Hematopoietic multipotent progenitor cell (in vitro differentiated cells): ENCODE data around the genes PVALB, C1QTNF6 and NOL12.

DNA sequence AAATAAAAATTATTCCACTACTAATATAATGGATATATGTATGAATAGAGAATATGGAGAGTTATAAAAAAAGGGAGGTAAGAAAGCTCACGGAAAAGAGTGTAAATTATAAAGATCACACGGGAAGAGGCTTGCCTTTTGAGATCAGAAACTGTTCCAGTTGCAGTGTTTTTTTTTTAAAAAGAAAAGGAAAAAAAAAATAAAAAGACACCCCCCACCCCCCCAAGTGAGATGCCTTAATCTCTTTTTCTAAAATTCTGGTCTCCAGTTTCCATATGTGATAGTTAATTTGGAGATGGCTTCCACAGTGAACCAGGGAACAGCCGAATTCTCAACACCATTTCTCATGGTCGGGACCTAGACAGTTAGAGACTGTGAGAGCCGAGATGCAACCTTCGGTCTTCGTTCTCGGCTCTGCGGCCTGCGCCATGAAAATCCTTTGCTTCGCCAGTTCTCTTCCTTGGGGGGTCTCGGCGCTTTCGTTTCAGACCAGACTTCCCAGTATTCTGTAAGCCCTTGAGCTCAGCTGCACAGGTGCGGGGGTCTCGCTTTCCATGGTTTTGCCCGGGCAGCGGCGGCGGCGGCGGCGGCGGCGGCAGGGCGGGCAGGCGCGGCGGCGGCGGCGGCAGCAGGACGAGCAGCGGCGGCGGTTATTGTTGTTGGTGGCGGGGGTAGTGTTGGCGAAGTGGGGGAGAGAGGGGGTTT is 732 bp downstream of the CACNG2 start:
- CAGE, long polyA plus RNA: no peak

- CAGE, long polyA plus RNA: no peak
Observed at GRCh38 chr22:36816627-36817353, at the start of gene PVALB. Gene PVALB, minus strand, starts transcription at chr22:36817035.

GRCh38 chr22:36923446-36924062 is 10.1 kb downstream of the CSF2RB start:
- CAGE, long polyA plus RNA: no peak

DNA sequence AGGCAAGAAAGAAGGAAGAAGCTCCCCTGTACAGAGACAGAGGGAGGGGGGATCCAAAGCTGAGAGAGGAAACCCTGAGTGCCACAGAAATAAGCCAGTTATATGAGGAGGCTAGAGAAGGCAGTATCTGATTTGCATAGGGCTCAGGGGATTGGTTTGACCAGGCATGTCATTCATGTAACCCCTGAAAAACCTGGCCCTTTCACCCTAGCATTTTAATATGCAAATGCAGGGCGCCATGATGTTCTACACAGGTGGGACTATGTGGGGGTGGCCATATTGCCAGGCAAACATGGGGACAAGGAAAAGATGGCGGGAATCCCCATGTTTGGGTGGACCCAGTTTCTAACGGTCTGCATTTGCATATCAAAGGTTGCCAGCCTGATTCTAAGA is 27.2 kb downstream of the CSF2RB start:
- CAGE, long polyA plus RNA: no peak

DNA sequence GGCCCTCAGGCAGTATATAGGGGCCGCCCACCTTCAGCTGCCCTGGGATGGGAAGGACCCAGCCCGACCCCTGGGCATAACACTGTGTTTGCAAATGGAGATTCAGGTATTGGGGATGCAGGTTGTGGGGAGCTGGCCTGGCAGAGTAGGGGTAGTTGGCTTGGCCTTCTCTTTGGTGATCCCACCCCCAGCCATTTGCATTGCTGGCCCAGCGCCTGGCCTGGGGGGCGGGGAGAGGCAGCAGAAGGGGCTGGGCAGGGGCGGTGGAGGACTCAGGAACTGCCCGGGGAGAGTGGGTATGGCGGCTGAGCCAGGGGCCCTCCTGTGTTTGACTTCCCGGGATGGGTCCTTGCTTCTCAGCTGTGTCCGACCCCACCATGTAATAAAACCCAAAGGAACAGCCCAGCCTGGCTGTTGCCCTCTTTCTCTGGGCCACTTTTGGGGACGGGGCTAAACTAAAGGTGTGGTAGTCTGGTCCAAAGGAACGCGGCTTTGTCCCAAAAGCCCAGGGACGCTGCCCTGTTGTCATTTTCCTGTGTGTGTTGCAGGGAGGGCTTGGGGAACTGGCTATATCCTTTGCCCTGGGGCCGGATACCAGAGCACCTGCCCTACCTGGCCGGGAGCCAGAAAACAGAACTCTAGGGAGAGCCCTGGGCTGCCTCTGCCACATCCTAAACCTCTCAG is 11.6 kb downstream of the KCTD17 start:
- CAGE, long polyA plus RNA: no peak

- CAGE, long polyA plus RNA: no peak
Observed at GRCh38 chr22:37107736-37108308, 1.7 kb downstream of the TMPRSS6 start.

GRCh38 chr22:37147846-37148876 is 1.6 kb downstream of the IL2RB start:
- CAGE, long polyA plus RNA: no peak

- CAGE, long polyA plus RNA: no peak
Observed at GRCh38 chr22:37187821-37188835, at the start of gene C1QTNF6. Gene C1QTNF6, minus strand, starts transcription at chr22:37188247.

DNA sequence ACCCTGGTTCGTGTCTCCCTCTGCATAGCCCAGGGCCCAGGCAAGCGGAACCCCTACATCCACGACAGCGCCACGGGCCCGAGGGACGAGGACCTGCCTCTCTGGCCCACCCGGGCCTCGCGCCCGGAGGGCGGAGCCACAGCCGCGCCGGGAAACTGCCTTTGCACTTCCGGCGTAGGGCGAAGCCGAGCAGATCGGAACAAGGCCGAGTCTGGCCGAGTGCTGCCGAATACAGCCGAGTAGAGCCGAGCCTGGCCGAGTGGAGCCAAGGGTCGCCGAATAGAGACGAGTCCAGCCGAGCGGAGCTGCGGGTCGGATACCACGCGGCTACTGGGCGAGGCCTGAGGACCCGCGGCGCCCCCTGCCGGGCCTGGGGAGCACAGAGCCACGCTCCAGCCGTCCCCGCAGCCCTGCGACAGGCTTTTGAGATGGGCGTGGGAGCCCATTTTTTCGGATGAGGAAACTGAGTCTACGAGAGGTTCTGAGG is 11.3 kb upstream of the C1QTNF6 start:
- CAGE, long polyA plus RNA: no peak

DNA sequence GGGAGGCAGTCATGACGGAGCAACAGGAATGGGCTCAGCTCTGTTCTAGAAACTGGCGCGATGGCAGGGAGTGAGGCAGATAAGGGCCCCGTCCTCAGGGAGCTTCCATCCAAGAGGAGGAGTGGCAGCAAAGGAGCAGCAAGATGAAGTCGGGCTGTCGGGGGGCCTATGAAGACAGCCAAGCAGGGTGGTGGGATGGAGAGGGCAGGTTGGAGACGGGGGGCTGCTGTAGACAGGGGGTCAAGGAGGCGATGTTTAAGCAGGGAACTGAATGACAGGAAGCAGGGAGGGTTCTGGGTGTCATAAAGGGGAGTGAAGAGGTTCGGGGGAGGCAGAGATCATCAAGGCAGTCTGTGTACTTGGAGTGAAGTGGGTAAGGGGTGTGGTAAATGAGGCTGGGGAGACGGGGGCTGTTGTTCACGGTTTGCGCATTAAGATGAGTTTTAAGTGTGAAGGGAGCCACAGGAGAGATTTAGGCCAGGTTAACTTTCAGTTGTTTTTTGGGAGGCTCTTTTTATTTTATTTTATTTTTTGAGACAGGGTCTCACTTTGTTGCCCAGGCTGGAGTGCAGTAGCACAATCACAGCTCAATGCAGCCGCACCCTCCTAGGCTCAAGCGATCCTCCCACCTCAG is 6.2 kb downstream of the RAC2 start:
- CAGE, long polyA plus RNA: no peak

GRCh38 chr22:37256135-37256544 is 12.1 kb upstream of the RAC2 start:
- CAGE, long polyA plus RNA: no peak

DNA sequence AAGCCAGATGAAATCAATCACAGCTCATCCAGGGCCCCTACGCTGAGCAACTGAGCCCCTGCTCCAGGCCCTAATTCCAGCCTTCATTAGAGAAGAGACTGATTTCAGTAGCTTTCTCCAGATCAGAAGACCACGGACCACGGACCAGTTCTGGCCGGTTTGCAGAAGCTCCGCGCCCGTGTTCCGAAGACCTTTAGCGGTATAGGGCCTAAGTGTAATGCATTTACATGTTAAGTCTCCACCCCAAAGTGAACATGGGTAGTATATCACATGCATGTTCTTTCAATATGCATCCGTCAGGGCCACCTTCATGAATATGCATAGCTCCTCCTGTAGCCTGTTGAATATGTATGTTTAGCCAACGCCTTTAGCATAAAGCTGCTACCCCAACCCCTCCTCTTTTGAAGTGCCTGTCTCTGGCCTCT is 14.9 kb upstream of the RAC2 start:
- CAGE, long polyA plus RNA: no peak

DNA sequence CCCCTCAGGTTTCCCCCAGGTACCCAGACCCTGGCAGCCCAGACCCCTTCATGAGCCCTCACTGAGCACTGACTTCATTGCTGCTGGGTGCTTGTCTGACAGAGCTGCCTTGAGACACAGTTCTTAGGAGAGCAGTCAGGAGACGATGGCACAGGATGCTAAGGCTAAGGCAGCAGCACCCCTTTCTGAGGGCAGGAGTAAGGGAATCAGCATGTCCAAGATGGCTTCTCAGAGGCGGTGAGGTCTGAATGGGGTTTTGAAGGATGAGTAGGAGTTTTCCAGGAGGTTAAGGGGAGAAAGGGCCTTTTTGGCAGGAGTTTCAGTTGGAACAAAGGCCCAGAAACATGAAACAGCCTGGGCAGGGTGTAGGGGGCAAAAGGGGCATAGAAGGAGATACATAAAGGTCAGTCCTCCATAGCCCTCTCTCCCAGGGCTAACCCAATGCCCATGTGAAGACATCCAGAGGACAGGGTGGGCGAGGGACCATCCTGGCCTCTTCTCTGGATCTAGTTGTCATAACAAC is 18.8 kb downstream of the CYTH4 start:
- CAGE, long polyA plus RNA: no peak

- CAGE, long polyA plus RNA: no peak
Observed at GRCh38 chr22:37507976-37508733, 11.1 kb downstream of the CARD10 start.

- CAGE, long polyA plus RNA: no peak
Observed at GRCh38 chr22:37563051-37563746, 2.9 kb downstream of the CDC42EP1 start.

GRCh38 chr22:37563747-37564818 is 3.8 kb downstream of the CDC42EP1 start:
- CAGE, long polyA plus RNA: no peak

GRCh38 chr22:37660111-37660812 is 1.7 kb downstream of the PDXP start:
- CAGE, long polyA plus RNA: no peak

DNA sequence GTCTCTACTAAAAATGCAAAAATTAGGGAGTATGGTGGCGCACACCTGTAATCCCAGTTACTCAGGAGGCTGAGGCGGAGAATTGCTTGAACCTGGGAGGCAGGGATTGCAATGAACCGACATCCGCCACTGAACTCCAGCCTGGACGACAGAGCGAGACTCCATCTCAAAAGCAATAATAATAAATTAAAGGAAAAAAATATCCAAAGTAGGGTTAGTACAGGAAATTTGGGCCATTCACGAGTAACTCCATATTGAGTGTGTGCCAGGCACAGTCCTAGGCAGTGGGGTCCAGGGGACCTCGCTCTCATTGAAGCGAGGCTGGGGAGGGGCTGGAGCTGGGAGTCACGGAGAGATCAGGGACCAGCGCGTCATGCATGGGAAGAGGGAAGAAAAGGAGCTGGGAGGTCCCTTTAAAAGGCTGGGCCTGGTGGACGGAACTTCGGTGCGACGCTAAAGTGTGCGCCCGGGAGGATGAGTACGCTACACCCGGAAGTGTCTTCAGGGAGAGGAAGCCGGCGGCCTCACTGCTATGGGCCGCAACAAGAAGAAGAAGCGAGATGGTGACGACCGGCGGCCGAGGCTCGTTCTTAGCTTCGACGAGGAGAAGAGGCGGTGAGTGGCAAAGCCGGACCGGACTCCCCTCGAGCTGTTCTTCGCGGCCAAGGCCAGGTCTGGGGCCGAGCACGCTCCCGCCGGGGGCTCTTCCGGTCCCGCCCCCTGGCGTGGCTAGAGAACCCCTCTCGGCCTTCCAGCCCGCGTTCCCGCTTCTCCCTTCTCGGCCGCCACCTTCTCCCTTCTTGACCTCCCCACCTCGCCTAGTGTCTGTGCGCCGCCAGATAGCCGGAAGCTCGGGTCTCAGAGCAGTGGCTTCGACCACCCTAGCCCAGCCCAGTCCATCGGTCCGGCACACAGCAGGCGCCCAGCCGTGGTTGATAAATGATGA is at the start of gene NOL12:
Gene NOL12 (plus strand): TSS at position 483 of the 946 bp plus-strand sequence.
- CAGE, long polyA plus RNA: no peak

GRCh38 chr22:37749220-37749644 is 52.4 kb downstream of the TRIOBP start:
- CAGE, long polyA plus RNA: no peak

GRCh38 chr22:37817557-37818382 is 5.4 kb upstream of the GALR3 start:
- CAGE, long polyA plus RNA: no peak